Pericardium fibroblast (primary cell): ENCODE results near the genes MRPL51, PIANP, MLF2 and USP5.

DNA sequence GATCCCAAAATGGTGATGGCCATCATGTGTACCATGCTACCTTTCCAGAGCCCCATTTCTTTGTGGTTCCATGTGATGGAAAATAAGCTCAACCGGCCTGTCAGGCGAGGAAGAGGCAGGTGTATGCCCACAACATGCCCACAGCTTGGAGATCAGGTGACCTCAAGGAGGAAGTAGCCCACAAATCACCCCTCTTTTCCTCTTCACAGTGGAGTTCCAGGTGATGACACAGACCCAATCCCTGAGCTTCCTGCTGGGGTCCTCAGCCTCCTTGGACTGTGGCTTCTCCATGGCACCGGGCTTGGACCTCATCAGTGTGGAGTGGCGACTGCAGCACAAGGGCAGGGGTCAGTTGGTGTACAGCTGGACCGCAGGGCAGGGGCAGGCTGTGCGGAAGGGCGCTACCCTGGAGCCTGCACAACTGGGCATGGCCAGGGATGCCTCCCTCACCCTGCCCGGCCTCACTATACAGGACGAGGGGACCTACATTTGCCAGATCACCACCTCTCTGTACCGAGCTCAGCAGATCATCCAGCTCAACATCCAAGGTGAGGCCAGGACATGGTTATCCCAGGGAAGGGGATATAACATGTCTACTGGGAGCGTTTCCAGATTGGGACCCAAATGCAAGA lies 5.5 kb downstream of the TAPBPL start:
- RAMPAGE, long total RNA: no peak

GRCh38 chr12:6492055-6492480 lies 994 bp downstream of the MRPL51 start:
- RAMPAGE, long total RNA: no peak

DNA sequence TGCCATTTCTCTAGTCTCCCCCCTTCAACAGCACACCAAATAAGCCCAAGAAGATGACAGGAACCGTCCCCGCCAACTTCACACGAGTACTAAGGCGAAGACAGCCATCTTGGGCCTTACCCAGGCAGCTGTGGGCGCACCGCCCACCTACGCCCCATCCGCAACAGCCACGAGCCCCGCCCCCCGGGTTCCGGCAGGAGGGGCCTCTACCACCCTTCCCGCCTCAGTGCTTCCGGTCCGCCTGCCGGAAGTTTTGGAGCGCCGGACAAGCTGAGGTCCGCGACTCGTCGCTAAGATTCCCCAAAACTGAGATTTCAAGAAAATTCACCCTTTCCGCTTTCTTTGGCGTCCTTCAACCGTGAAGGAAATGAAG lies at the start of gene MRPL51:
Gene MRPL51 (minus strand): TSS at position 132 of the 373 bp plus-strand sequence.
- RAMPAGE, long total RNA: start-site peak on the minus strand centred at position 138 of the sequence, 46 bp wide, 3,878 and 2,420 reads in 2 replicates

DNA sequence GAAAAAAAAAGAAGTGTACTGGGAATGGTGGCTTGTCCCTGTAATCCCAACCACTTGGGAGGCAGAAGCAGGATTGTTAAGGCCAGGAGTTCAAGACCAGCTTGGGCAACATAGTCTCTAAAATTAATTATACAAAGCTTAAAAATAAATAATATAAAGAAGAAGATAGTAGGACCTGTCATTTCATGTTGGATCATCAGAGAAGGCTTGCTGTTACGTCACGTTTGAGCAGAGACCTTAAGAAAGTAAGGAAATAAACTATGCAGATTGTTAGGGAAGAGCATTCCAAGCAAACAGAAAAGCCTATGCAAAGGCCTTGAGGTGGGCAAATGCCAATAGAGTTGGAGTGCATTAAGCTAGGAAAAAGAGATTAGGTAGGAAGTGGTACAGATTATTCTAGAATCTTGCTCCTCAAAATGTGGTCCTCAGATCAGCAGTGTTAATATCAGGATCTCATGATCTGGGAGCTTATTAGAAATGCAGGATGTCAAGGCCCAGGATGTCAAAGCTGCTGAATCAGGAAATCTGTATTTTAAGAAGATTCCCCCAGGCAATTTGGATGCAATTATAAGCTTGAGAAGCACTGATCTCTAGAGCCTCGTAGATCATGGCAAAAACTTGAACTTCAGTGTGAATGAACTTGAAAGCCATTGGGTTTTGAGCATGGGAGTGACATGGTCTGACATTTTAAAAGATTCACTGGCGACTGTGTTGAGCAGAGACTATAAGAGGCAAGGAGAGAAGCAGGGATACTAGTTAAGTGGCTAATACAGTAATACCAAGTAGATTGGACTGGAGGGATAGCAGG lies 6.4 kb downstream of the NCAPD2 start:
- RAMPAGE, long total RNA: no peak

GRCh38 chr12:6540535-6540948 lies 6.2 kb downstream of the GAPDH start:
- RAMPAGE, long total RNA: no peak

DNA sequence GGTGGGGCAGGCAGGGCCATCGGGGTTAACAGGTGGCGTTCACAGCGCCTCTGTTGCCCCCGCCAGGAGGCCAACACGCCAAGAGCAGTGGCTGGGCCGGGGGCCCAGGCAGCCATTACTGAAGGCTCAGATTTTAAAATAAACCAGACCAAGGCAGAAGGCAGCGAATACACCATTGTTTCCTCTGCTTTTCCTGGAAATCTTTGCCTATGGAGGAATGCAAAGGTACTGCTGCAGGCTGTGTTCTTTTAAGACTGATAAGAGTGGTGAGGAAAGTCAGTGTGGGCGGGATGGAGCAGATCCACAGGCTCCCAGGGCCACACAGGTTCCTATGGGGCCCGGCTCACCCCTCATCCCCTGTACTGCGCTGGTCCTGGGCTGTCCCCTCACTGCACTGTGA lies 7.3 kb downstream of the GAPDH start:
- RAMPAGE, long total RNA: no peak

- RAMPAGE, long total RNA: no peak
Measured at GRCh38 chr12:6570677-6571404, 2.8 kb upstream of the NOP2 start.

- RAMPAGE, long total RNA: no peak
Measured at GRCh38 chr12:6591174-6591905, 15.8 kb downstream of the CHD4 start.

- RAMPAGE, long total RNA: no peak
Measured at GRCh38 chr12:6607973-6608891, 1.1 kb upstream of the CHD4 start.

DNA sequence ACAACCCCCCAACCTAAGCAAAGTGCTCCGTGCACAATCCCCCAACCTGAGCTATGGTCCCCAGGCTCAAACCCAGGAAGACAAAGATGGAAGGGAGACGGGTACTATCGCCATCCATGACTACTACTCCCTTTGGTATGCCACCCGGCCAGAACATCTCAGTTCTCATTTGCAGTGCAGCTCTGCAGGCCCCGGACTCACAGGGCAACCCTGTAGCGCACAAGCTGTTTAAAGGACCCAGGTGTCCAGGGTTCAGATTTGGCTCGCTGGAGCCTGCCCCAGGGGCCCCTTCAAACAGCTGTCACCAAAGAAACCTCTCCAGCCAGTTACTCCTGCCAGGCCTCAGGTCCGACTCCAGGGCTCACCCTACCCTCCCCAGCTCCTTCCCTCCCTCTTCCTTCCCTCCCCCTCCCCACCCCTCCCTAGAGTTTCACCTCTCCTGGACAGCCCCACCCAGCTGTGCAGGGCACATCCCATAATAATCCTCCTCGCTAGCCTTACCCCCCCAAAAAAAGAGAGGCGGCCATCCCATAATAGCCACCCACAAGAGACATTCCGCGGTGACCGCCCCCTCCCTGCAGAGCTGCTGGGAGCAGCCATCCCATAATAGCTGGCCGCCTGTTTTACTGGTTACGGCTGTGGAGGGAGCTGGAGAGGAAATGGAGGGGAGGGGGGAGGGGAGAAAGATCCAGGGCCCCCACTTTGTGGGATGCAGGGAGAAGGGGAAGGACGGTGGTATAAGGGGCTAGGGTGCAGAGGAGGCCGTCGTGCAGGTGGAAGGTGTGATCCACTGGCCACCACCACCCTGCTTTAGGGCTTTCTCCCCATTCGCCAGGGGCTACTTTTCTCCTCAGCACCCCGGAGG lies 5.6 kb upstream of the CHD4 start:
- RAMPAGE, long total RNA: no peak

- RAMPAGE, long total RNA: no peak
Measured at GRCh38 chr12:6631393-6631896, 4.3 kb downstream of the LPAR5 start.

- RAMPAGE, long total RNA: no peak
Measured at GRCh38 chr12:6631897-6632746, 3.6 kb downstream of the LPAR5 start.

DNA sequence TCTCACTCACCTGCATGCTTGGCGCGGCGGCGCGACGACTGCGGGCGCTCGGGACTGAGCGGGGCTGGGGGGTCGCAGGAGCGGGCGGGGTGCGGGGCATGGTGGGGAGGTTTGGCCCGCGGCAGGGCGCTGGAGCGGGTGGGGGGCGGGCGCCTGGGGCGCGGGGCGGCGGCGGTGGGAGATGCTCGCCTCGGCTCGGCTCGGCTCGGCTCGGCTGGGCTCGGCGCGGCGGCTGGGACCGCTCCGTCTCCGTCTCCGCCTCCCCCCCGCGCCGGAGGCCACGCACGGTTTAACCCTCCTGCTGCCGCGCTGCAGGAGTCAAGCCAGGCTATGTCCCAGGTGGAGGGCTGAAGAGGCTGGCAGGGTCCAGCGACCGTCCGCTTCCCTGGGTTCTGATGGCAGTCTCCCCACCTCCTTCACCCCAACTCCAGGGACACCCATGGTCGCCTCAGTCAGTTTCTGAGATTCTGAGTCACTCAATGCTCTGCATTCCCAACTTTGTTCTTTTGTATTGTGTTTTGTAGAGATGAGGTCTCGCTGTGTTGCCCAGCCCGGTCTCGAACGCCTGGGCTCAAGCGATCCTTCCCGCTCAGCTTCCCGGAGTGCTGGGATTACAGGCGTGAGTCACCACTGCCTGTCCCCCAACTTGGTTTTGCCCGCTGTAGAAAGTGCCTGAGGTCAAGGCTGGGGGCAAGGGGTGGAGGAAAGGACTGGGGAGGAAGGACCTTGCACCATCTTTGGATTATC lies at the start of gene PIANP:
Gene PIANP (minus strand): TSS at position 212 of the 747 bp plus-strand sequence.
- RAMPAGE, long total RNA: no peak

DNA sequence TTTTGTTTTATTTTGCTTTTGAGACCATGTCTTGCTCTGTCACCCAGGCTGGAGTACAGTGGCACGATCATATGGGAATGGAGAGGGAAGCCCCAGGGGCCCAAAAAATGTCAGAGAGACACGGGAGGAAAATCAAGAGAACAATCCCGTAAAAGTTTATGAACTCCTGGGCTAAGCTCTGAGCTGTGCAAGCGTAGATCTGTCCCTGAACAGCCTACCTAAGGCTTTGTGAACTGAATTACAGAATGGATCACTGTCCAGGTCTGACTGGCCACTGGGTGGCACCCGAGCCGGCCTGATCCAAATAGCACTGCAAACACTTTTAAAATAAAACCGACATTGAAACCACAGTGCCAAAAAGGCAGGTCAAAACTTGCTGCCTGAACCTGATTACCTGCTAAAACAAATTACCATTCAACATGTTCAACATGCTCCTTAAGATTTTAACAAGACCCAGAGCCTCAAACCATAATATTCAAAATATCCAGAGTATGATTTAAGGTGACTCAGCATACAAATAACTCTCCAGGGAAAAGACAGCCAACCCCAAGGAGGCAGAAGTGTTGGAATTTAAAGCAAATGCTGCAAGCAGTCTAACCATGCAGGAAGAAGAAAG lies 11.9 kb downstream of the COPS7A start:
- RAMPAGE, long total RNA: no peak

GRCh38 chr12:6752256-6753325 lies at the start of gene MLF2:
Gene MLF2 (minus strand): TSS chr12:6753141.
- RAMPAGE, long total RNA: start-site peak on the minus strand at chr12:6752946-6753131, 1,029 and 253 reads in 2 replicates

GRCh38 chr12:6790616-6791210 lies 1.4 kb downstream of the CD4 start:
- RAMPAGE, long total RNA: no peak

- RAMPAGE, long total RNA: no peak
Measured at GRCh38 chr12:6851809-6852257, at the start of gene USP5. Gene USP5 (plus strand): TSS chr12:6852150.

DNA sequence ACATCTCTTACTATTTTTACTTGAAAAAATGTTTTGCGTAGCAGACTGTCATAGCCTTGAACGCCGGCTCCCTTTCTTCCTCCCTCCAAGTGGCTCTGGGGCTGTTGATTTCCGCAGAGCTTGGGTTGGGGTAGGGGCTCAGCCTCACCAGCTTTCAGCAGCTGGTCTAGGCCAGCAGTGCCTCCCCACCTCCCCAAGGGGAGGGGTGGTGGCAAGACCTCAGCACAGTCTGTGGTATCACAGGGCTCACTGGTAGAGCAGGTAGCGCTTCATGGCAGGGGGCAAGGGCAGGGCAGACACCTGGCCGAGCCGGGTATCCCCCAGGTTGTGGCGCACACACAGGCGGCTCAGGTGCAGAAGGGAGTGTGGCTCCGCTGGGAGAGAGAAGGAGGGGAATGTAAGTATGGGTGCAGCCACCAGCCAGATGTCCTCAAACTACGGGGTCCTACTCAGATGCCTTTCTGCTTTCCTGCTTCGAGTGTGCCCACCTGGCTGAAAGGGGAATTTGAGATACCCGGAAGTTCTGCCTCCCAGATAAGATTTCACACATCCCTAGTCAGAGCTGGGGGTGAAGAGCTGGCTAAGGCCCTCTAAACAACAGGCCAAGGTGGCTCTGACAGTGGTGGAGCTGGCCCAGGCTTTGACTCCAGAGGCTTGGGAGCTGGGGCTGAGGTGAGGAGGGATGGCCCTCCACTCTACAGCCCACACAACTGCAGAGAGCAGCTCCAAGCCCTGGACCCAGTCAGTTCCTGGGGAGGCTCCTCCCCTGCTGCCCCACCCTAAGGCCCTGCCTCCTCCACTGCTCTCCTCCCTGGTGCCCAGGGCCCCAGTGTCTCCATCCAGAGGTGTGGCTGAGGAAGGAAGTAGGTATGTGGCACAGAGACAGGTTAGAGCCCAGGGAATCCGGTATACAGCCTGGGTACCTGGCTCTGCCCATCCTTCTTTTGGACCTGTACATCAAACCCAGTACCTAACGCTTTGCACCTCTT lies 1.9 kb downstream of the SPSB2 start:
- RAMPAGE, long total RNA: no peak

DNA sequence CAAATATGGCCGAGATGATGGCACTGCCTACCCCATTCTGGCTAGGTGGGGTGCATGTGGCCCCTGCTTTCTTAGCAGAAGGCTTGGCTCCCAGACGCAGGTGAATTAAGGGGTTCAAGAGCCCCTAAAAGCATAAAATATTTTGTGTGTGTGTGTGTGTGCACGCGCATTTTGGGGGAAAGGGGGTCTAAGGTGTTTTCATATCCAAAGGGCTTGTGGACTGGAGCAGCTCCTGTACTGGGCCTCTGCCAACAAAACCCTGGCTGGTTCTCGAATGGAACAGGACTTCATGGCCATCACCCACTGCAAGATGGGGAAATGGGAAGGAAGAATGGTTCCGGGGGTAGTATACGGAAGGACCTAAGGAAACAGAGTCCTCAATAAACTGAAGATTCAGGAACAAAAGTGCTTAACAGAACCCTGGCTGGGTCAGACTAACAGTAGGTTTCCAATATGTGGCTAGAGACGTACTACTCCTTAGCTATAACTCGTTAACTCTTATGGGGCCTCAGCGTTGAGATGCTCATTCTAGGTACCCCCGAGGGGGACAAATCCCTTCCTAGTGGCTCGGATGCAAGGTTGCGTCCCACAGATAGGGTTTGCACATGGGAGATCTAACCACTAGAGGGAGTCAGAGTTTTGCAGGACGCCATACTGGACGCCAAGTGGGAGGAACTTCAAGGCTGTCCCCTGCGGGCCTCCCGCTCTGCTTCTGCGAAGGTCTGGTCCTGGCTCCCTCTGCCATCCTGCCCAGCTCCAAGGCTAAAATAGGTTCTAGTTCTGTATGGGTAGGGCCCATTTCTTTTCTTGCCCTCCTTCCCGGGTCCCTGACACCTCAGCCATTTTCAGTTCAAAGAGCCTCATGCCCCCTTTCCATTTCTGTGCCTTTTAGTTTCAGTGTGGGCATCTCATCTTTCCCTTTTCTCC lies 3.7 kb upstream of the ATN1 start:
- RAMPAGE, long total RNA: no peak

GRCh38 chr12:6950929-6951153 lies 315 bp upstream of the PTPN6 start:
- RAMPAGE, long total RNA: no peak